OCI-LY7 (cell line): Measurements from ENCODE around the genes TMEM238, RPL28, FIZ1, U2AF2 and EPN1.

DNA sequence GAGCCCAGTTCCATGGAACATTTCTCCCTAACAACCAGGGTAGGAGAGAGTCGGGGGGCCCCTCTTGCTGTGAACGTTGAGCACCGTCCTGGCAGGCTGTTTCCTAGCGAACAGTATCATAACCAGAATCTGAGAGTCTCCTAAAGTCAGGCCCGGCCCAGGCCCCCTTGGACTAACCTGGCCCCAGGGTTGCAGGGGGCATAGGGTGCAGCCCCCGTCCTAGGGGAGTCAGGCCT lies 13.7 kb downstream of the TMEM150B start:
- PRO-cap: no peak
- RAMPAGE, long total RNA: no peak

GRCh38 chr19:55377322-55377750 lies 710 bp downstream of the TMEM190 start:
- PRO-cap: no peak
- RAMPAGE, long total RNA: no peak

- PRO-cap: bidirectional peak, plus-strand start at chr19:55384043, minus-strand start at chr19:55383773; bidirectional peak, plus-strand start at chr19:55384436, minus-strand start at chr19:55384279
- RAMPAGE, long total RNA: no peak
Measured at GRCh38 chr19:55383380-55384505, at the start of gene TMEM238. TMEM238 (minus strand) TSS chr19:55384292.

- PRO-cap: no peak
- RAMPAGE, long total RNA: no peak
Measured at GRCh38 chr19:55384841-55385240, 749 bp upstream of the TMEM238 start.

DNA sequence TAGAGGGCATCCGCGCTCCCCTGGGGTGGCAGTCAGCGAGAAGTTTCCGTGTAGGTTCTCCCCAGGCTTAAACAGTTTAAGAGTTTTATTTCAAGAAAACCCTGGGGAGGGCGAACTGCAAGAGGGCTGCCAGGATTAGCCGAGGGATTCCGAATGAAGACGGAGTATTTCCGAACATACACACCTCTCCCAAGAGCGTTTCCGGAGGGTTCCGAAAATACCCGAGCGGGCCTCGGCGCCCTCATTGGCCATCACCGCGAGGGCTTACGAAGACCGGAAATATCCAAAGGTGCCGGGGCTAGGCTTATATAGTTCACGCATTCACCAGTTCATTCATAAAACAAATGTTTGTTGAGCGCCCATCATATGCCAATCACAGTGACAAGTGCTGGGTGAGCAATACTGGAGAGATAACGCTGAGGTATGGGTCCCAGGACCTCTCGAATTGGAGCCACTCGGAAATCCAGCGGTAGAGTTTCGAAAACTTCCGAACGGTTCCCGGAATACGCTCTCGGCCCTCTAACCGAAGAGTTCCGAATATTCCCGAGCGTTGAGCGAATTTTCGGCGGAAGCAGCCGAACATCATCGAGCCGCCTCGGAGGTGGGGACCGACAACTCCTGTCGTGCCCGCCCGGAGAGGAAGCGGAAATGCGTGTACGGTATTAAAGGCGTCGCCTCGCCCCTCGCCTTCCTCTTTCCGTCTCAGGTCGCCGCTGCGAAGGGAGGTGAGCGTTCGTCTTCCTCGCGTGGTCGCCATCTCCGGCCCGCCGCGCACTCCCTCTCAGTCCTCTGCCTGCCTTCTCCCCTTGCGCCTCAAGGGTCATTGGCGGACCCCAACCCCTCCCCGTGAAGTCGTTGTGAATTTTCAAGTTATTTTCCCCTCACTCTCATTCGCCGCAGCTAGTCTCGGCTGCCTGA lies at the start of gene RPL28:
Gene RPL28 (plus strand): TSS at position 692 of the 918 bp plus-strand sequence.
- PRO-cap: bidirectional peak, plus-strand start at position 286 of the sequence, minus-strand start at position 155 of the sequence; bidirectional peak, plus-strand start at position 692 of the sequence, minus-strand start at position 521 of the sequence
- RAMPAGE, long total RNA: start-site peak on the plus strand centred at position 702 of the sequence, 23 bp wide, 18,699 and 254 reads in 2 replicates

- PRO-cap: no peak
- RAMPAGE, long total RNA: no peak
Measured at GRCh38 chr19:55388162-55388679, 2.5 kb downstream of the RPL28 start.

GRCh38 chr19:55493041-55493956 lies 5.1 kb downstream of the SSC5D start:
- PRO-cap: no peak
- RAMPAGE, long total RNA: no peak

DNA sequence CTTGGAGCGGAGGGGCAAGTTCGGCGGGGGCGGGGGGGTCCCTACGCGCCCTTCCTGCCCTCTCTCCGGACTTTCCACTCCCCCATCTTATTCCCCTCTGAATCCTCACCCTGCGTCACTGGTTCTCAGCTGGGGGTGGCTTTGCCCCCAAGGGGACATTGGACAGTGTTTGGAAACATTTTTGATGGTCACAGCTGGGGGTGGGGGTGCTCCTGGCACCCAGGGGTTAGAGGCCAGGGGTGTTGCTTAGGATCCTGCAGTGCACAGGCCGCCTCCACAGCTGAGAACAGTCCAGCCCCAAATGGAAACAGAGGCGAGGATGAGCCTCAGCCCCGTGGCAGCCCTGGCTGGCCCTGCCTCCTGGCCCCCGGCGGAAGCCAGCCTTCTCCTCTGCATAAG lies 5.7 kb downstream of the SSC5D start:
- PRO-cap: no peak
- RAMPAGE, long total RNA: no peak

GRCh38 chr19:55494356-55494811 lies 6.1 kb downstream of the SSC5D start:
- PRO-cap: no peak
- RAMPAGE, long total RNA: no peak

DNA sequence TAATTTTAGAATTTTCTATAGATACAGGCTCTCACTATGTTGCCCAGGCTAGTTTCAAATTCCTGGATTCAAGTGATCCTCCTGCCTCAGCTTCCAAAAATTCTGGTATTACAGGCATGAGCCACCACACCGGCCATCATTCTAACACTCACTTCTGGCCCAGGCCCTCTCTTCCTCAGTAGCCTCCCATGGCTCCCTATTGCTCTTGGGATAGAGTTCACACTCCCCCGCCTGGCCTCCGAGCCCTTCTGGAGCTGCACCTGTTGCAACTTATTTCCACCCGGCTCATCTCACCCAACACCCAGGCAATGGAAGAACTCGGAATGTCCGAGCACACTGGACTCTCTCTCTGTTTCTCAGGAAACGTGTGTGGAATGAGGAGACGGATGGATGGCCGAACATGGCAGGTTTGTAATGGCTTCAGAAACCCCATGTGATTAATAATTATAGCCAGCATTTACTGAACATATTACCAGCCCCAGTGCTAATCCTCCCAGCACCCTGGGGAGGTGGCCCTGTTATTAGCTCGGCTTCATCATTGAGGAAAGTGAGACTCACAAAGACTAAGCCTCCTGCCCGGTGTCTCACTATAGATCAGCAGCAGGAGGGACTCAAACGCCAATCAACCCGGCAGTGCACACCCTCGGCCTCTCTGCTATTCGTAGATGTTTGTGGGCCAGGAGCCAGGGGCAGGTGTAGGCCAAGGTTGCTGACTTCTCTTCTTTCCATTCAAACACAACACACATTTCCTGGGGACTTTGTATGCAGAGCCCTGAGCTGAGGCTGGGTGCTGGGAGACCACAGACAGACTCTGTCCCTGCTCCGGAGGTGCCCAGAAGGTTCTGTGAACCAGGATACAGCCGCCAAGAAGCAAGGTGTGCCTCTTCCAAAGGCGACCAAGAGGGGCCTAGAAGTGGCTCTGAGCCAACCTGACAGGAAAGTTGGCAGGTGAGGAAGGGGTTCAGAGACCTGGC lies 9.2 kb upstream of the SBK3 start:
- PRO-cap: no peak
- RAMPAGE, long total RNA: no peak

DNA sequence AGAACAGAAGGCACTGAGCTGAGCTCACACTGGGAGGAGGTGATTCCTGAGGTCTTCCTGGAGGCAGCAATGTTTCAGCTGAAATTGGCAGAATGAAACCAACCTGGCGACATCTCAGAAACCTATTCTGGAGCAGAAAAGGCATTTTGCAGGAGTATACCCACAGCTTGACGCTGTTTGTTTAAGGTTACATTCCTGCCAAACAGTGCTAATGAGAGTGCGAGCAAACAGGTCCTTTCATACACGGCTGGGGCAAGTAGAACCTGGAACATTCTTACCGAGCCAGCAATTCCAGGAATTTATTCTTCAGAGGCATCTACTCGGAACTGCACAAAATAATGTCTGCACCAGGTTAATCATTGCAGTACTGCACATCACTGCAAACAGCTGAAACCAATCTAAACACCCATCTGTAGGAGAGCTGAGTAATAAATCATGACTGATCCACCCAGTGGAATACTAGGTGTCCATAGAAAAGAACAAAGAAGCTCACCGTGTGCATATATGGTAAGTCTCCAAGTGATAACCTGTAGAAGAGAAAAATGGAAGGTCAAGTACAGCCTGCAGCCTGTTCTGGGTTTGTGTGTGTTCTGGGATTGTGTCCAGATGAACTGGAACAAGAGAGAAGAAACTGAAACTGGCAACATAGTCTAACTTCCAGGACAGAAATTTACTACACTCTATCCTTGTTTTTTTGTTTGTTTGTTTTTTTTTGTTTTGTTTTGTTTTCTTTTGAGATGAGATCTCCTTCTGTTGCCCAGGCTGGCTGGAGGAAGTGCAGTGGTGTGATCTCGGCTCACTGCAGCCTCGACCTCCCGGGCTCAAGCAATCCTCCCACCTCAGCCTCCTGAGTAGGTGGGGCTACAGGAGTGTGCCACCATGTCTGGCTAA lies 1.3 kb upstream of the ZNF579 start:
- PRO-cap: no peak
- RAMPAGE, long total RNA: no peak

GRCh38 chr19:55598599-55599862 lies at the start of gene FIZ1:
FIZ1 (minus strand) TSS chr19:55599517.
- PRO-cap: bidirectional peak, plus-strand start at chr19:55599740, minus-strand start at chr19:55599471
- RAMPAGE, long total RNA: no peak

GRCh38 chr19:55607075-55607542 lies 1.7 kb downstream of the ZNF865 start:
- PRO-cap: no peak
- RAMPAGE, long total RNA: no peak

DNA sequence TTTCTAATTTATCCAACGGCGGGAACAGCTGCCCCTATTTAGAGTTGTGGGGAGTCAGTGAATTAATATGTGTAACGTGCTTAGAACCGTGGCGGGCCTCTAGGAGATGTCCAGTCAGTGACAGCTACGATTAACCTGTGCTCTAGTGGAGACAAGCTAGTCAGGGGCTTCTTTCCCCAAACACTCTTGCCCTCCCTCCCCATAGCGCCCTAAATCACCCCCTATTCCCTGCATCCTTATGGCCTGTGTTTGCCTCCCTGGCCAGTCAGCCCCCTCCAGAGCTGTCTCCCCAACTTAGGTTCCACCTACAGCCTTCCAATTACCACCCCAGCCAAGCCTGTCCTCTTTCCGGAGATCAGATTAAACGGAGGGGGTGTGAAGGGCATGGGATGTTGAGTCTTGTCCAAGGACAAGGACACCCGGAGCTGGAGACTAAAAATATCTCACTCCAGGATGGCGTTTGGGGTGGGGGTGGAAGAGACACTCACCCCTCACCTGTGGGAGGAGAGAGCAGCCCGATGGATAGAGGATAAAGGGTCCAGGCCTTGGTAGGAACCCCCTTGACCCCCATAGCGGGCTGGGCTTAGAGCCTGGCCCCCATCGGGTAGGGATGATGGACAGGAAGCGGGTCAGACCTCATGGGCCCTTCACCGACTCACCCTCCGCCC lies 5.8 kb downstream of the ZNF865 start:
- PRO-cap: no peak
- RAMPAGE, long total RNA: no peak

- PRO-cap: no peak
- RAMPAGE, long total RNA: no peak
Measured at GRCh38 chr19:55637068-55637691, 3.6 kb upstream of the ZNF580 start.

DNA sequence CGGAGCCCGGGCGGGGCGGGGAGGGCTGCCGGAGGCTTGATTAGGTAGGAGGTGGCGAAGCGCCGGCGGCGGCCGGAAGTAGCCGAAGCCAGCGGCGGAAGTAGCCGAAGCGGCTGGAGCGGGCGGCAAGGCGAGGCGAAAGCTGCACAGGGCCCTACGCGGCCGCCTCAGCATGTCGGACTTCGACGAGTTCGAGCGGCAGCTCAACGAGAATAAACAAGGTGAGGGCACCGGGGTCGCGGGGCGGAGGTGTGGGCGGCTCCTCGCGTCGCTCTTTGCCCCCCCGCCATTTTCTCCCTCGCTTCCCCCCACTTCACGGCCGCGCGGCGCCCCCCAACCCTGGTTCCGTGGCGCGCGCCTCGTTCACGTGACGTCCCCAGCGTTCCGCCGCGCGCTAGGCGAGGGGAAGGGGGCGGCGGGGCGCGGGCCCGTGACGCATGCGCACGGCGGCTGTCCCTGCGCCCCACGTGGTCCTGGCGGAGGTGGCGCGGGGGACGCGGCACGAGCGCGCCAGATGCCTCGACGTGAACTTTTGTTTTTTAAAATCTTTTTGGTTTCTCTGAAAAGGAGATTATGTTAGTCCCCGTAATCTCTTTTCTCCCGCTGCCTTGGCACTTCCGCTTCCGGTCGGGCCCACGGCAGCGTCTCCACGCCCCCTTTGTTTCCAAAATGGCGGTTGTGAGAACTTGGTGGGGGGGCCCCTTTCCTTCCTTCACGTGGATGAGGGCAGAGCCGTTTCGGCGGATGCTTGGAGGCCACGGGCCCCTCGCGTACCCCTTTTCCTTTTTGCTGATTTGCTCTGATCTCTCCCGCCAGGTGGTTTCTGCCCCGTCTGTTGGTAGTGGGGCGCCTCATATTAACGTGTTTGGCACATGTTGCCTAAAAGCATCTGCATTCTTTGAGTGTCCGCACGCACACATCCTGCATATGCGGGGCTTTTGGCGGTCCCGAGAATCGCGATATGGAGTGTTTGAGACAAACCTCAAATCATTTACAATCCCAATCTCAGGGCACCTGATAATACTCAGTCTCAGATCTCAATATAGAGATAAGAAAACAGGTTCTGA lies at the start of gene U2AF2:
Gene U2AF2 (plus strand): TSS at position 103 of the 1,067 bp plus-strand sequence.
- PRO-cap: bidirectional peak, plus-strand start at position 107 of the sequence, minus-strand start outside the sequence; bidirectional peak, plus-strand start at position 729 of the sequence, minus-strand start at position 369 of the sequence
- RAMPAGE, long total RNA: start-site peak on the plus strand centred at position 106 of the sequence, 50 bp wide, 726 and 217 reads in 2 replicates

DNA sequence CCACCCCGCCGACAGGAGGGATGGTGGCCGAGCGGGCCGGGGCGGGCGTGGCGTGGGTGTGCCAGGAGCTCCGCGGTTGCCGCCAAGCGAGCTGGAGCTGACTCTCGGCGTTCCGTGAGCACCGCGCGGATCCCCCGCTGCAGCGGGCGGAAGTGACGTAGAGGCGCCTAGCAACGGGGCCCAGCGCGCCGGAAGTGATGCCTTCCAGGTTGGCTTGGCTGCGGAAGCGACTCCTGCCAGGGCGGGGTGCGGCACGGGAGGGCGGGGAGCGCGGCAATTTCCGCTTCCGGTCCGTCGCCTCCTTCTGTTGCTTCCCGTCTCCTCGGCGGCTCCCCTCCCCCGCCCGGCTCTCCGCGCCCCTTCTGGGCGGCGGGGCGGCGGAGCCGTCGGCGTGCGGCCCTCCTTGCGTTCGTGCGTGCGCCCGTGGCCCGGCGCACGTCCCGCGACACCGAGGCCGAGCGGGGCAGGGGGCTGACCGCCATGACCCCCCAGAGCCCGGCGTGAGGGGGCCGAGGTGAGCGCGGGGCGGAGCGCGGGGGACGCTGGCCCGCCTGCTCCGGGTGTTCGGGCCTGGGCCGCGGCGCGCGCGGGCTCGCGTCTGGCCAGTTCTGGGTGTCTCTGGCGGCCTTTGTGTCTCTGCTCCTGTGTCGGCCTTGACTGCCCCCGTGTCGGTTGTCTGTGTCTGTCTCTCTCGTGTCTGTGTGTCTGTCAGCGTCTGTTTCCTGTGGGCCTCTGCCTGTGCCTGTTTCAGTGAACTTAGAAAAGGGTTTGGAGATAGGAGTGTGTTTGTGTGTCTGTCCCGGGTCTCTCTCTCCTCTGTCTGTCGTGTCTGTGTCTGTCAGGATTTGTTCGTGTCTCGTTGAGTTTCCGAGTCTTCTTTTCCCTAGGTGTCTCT lies at the start of gene EPN1:
Gene EPN1 (plus strand): TSS at position 305 of the 895 bp plus-strand sequence.
- PRO-cap: bidirectional peak, plus-strand start at position 285 of the sequence, minus-strand start at position 349 of the sequence
- RAMPAGE, long total RNA: no peak

GRCh38 chr19:55676380-55676835 lies 1.4 kb downstream of the EPN1 start:
- PRO-cap: no peak
- RAMPAGE, long total RNA: no peak

DNA sequence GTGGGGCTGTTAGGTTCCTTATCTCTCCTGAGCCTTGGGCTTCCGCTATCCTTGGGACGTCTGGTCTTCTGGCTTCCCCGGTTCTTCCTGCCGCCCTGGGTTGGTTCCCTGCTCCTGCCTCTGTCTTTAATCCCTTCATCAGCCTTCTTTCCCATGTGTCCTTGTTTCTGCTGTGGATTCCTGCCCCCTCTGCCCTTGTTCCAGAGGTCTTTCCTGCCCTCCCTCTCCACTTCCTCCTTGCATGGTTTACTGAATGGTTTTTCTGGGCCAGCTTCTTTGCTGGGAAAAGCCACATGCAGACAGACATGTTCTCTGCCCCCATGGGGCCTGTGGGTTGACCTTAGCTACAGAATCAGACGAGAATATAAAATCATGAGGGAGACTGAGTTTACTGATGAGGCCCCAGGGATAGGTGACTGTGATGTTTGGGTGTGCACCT lies 2.6 kb downstream of the EPN1 start:
- PRO-cap: no peak
- RAMPAGE, long total RNA: no peak

DNA sequence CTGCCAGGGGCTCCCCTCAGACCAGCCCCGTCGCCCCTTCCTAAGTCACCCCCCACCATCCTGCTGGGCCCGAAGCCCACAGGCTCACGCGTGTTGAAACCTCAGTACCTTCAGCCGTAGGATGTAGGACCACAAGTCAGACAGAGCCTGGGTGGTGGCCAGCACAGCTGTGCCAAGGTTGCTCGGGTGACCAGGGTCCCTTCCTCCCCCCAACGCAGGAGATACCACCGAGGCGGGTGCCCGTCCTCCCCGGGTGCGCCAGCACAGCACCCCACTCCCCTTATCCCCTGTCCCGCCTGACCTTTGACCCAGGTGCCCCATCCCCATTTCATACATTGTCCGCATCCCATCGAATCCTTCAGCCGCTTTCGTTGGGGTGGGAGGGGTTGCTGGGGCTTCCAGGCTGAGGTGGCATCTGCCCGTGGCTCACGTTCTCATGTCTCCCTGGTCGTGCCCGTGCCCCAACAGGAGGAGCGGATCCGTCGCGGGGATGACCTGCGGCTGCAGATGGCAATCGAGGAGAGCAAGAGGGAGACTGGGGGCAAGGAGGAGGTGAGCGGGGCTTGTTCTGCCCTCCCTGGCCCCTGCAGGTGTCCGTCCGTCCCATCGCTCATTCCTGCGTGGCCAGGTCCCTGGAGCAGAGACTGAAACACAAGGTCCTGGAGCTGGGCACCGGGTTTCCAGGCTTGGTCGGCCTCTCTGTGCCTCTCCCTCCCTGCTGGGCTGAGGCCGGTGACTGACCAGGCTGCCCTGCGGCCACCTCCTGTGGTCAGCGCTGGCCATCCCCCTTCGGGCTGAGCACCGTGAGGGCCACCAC lies 14.6 kb downstream of the EPN1 start:
- PRO-cap: no peak
- RAMPAGE, long total RNA: no peak